Measurements from ENCODE around the gene LARP4B.

GRCh38 chr10:201581-201935 is 66.3 kb downstream of the ZMYND11 start:
- PRO-cap = no peak

GRCh38 chr10:260755-261527 is 125.7 kb downstream of the ZMYND11 start:
- PRO-cap = no peak

GRCh38 chr10:387709-388366 is 252.6 kb downstream of the ZMYND11 start:
- PRO-cap = no peak

DNA sequence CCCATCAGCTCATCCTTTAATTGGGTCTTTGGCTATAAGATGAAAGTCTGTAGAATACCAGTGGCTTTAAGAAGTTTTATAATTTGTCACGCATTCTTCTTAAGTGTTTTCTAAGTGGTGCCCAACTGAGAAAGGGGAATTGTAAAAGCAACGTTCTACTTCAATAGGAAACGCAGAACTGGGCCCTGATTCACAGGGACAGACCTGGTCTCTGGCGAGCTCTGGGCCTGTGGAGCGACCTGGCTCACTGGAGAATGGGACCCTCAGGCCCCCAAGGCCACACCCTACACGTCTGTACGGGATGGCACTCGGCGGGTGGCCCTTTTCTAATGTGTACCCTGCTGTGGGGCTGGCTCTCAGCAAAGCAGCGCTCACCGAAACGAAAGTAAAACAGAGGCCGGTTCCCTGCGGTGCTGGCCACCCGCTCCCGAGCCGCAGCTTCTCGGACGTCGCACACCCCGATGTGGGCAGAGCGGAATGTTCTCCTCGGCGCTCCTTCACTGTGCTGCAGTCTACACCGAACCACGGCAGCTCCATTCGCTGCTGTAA is 205.0 kb downstream of the DIP2C start:
- PRO-cap = no peak

DNA sequence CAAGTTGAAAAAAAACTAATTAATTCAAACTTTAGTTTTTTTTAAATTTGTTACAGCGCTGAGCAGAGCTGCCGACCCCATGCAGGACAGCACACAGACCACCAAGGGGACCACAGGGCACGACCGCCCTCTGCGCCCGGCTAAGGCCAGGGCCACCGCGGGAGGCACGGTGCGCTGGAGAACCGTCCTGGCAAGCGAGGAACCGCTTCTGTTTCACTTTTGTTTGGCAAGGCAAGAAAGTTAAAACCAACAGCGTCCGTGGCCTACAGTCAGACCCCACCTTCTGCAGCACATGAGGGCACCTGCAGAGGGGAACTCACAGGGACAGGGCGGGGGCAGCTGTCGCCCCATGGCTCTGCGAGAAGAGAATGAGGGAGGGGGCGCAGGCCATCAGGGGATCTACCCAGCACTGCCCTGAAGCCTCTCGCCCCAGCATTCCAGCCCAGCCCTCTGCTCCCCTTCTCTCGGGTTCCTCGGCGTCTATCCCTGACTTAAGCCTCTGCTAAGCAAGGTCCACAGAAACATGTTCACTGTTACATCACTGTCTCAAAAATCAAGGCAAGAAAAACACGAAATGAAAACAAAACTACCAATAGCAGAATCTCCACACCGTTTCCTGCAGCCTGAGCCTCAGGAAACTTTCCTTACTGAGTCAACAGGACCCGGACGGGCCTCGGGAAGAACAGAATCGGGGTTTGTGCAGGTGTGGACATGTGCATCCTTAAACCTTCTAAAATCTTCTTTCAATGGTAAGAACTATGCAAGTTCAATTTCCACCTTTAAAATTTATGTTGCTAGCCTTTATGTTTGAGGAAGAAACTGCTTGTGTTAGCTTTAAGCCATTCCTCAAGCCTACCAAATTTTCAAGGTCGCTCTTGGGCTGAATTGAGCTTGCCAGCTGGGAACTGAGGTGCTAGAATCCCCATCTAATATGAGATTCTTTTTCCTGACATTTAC is 204.2 kb downstream of the DIP2C start:
- PRO-cap = no peak

GRCh38 chr10:607754-608163 is 81.7 kb downstream of the DIP2C start:
- PRO-cap = no peak

DNA sequence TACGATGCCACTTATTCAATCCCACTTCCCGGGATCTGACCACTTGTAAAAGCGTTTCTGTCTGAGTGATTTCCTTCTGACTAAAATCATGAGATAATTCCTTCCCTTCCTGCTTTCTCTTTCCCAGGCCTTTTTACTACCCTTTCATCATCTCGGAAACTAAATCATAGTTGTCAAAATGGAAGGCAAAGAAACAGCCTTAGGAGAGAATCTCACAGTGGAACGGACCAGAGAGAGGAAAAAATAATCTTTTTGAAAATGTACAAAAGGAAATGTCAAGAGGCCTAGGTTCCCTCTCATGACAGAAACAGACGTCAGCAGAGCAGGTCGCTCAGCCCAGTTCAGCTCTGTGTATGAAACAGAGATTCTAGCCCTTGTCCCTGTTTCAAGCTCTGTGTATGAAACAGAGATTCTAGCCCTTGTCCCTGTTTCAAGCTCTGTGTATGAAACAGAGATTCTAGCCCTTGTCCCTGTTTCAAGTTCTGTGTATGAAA is 29.7 kb downstream of the DIP2C start:
- PRO-cap = no peak

GRCh38 chr10:673534-674096 is 15.9 kb downstream of the DIP2C start:
- PRO-cap = no peak

- PRO-cap = bidirectional peak, plus-strand start at chr10:784723, minus-strand start at chr10:784726; bidirectional peak, plus-strand start at chr10:785002, minus-strand start at chr10:784916; unidirectional peak, minus-strand start at chr10:785148
These were observed 95.1 kb upstream of the DIP2C start for GRCh38 chr10:784317-785308.

DNA sequence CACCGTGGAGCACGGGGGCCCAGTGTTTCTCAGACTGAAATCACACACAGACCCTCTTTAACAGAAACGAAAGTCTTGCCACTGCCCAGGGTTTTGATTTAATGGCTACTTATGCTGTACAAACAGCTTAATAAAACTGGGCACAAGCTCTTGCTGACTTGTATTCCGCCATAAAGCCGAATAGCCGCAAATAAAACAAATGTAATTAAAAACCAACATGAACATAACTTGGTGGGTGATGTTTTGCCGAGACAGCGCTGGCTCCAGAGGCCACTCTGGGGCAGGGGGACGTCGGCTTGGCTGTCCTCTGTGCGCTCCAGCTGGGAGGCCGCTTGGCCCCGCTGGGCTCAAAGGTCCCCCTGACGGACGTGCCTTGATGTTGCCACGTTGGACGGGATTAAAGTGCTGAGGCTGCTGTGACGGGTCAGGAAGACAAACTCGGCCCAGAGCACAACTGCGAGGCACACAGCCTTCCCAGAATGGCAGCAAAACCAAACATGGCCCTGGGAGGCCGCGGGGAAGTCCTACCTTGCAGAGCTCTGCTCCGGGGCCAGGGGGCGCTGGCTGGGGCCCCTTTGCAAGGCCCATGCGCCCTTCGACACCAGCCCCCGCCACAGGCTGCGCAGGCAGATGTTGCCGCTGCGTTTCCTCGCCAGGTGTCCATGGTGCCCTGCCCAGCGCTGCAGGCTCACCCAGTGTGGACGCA is 99.3 kb upstream of the DIP2C start:
- PRO-cap = no peak

DNA sequence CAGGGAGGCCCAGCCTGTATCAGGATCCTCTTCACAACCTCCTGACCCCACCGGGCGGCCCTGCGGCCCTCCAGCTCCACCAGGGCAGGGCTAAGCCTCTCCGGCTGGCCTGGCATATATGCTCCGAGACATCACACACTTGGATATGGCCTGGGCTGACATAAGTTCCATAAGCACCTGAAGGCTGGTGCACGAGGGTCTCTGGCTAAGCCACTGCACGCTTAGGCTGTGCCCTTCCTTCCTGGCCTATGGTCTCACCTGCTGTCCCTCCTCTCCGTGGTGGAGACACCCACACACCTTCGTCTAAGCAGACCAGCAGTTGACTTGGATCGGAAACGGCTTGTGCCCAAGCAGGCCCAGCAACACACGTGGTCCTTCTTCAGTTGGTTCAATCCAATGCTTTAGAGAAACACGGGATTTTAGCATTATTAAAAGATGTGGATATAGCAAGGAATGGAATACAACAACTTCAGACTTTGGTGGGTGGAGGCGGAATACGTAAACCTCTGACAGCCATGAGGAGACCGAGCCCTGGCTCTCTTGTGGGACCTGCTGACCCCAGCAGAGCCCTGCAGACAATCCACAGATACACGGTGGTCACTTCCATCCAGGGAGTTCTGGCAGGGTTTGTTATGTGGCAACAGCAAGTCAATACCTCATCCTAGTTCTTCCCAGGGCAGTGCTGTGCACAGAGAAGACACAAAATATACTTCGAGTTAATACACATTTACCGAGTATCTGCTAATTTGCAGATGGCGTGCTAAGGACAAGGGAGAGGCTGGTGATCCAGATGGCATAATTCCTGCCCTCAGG is 118.3 kb upstream of the DIP2C start:
- PRO-cap = no peak

DNA sequence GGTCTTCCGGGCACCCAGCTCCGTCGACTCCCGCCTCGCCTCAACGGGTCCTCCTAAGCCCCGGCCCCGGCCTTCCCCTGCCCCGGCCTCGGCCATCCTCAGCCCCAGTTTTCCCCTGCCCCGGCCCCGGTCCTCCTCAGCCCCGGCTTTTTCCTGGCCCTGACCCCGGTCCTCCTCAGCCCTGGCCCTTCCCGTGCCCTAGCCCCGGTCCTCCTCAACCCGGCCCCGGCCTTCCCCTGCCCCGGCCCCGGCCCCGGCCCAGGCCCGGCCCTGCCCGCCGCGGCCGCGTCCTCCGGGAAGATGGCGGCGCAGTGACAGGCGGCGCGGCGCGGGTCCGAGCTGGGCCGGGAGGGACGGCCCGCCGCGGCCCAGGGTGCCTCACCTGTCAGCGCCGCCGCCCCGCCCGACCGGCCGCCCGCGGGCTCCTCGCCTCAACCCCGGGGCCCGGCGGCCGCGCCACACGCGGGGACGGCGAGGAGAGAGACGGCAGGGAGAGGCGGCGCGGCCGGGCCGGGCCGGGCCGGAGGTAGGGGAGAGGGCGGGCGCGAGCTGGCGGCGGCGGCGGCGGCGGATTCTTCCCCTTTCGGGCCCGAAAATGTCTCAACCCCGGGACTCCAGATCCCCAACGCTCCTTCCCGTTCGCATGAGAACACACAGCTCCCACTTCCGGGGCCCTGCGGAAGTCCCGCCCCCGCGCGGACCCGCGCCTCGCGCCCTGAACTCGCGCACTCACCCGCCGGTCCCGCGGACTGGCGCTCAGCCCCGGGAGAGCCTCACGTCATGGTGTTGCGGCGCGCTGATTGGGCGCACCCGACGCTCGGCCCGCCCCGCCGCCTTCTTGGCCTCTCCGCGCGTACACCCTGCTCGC is at the start of gene LARP4B:
Gene LARP4B, minus strand, starts transcription at position 660 of the 868 bp plus-strand sequence.
- PRO-cap = bidirectional peak, plus-strand start outside the sequence, minus-strand start at position 751 of the sequence

GRCh38 chr10:947031-947392 is 15.5 kb upstream of the LARP4B start:
- PRO-cap = no peak

DNA sequence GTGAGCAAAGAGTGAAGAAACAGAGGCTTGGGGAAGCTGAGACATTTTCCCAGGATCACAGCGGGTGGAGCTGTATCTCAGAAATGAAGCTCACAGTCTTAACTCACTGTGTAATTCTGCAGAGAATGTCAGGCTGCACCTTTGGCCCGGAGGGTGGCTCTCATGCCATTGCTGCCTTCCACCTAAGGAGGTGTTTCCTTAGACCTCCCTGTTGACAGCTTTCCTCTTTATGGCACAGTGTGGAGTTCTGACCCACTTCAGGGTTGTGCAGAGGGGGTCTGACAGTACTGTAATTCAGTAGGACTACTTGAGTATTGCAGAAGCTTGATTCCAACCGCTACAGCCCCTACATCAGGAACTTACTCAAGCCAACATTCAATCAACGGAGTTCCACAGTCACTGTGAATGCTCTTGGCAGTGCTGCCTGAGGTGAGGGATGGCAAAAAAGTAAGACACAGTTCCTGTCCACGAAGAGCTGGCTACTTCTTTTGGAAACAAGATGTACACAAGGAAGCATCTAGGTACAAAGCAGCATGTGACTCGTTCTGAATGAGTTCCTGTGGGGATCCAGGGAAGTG is 2.7 kb upstream of the GTPBP4 start:
- PRO-cap = no peak

DNA sequence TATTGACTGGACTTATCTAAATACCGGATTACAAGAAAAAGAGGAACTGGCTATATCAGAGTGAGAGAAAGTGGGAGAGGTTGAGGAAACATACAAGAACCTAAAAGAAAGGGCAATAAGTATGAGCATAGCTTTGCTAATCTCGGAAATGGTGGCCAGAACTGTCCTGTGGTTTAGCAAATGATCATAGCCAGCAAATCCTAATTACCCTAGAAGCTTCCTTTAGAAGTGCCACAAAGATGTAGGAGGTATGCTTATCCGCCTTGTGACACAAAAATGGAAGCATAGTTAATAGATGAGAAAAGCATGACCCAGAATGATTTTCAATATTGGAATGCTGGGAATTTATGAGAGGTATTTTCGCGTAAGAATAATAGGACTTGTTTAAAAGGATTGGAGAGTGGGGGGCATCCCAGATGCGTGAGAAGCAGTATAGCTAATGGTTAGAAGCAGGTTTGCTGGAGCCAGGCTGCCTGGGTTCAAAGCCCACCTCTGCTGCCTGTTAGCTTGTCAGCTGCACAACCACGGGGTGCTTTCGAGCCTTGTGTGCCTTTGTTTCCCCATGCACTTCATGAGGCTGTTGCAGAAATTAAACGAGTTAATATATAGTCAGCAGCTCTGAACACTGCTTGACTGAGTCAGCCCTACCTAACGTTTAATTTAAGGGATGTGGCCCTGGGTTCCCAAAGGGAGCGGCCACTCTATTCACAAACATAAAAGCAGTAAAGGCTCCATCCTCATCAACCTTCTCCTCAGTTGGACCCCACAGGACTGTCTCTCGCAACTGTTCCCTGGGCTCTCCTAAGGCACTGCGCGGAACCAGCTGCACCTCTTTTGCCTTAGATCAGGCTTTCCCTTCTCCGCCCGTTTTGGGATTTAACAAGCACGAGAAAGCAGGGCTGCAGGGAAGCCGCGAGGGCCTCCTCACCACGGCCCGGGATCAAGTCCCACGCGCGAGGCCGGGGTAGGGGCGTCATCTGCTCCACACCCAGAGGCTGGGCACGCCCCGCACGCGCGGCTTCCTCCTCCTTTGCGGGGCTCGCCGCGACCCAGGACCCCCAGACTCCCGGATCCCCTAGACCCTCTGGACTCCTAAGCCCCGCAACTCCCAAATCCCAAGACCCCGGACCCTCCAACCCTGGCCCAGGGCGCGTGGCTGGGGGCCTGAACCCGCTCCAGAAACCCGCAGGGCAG is 847 bp upstream of the GTPBP4 start:
- PRO-cap = no peak

DNA sequence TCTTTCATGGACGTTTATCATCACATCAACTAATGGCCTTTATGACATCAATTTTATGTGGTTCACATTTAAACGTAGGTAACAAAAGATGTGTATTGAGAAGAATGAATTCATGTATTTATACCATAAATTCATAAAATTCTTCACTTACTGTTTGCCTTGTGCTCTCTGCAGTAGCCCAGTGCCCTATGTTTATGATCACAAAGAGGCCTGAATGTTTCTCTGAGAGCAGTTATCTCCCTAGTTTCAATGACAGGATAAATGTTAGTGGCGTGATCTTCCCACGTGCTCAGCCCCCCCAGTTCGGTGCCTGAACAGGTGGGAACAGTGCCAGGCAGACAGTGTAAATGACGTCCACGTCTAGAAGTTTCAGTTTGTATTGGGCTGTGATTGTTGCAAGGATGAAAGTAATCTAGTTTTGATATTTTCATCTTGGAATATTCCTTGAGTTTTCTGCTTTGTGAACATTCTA is 42.8 kb downstream of the WDR37 start:
- PRO-cap = no peak

DNA sequence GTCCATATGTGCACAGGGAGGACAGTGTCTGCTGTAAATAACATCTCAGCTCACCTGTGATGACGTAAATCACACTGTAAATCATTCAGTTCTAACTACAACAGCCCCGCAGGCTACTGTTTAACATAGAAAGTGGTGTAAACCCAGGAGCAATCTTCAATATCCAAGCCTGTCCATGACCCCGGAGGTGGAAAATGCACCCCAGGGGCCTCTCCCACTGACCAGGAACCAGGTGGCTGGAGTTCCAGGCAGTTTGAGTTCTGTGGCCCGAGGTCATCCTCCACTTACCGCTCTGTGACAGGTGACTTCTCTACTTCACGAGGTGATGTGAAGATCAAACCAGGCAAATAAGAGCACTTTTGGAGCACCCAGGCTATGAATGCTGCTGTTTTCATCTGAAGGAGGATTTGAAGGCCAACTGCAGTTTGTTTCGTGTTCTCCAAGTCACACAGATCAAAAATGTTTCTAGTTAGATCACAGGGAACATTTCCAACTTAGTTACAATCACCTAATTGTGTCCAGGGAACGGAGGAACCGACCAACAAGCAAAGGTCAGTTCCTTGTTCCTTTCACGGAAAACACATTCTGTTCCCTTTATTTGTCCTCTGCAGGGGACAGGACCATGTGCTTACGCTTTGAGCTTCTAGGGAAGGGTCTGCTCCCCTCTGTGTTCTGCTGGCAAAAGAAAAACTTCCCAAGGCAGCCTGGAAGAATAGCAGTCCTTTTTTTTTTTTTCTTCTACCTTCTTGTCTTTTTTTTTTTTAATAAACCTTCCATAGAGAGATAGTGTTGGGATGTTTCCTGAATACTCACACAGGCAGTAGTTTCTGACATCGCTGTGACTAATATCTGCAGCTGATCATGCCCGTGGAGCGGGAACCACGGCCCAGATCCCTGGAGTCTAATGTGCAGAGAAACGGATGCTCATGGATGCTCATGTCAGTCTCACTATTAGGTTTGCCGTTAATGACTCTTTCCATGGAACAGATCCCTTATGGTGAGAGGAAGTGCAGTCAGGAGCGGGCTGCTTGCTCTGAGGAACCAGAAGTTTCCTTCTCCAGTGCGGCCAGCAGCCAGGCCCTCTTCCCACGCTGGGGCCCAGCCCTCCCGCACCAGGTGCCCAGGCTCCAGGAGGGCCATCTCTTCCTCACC is 132.1 kb downstream of the WDR37 start:
- PRO-cap = no peak

GRCh38 chr10:1932853-1933406 is 195.6 kb upstream of the ADARB2 start:
- PRO-cap = no peak

DNA sequence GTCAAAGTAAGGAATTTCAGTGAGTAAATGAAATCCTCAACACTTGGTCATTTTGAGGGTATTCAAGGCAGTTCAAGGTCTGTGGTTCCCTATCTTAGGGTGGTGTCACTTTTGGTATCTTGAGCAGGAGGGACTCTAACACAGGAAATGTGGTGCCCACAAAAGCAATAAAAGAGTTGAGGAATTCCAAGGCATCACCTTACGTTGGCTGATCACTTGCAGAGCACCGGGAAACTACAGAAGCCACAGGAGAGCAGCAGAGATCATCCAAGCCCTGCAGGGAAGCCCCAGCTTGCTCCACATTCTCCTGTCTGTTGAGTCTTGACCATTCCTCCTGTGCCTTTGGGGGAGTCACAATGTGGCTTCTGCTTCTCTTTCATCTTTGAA is 565.8 kb upstream of the ADARB2 start:
- PRO-cap = no peak

GRCh38 chr10:2781581-2782019 is 285.7 kb upstream of the PFKP start:
- PRO-cap = no peak

All from neural crest cell (in vitro differentiated cells).